Calu3 (cell line): ENCODE measurements around a stretch of chr10.

GRCh38 chr10:5917199-5917734, 27.2 kb downstream of the FBH1 start:
- PRO-cap = no peak

- PRO-cap = no peak
Measured at GRCh38 chr10:5984259-5984566, 6.9 kb upstream of the IL15RA start.

DNA sequence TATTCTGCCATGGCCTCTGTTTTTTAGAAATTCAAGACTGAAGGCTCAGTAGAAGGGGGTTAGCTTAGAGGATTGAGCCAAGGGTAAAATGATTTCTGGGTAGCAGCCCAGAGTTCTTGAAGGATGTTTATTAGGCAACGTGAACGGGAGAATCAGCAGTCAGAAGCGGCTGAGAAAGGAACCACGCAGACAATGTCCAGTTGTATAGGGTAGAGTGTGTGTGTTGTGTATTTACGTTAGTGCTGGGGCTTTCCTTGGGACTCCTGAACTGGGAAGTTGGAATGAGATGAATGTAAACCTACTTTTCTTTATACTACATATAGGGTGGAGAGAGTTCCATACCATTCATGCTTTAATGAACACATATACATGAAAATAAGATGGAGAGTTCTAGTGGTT, 34.9 kb upstream of the IL15RA start:
- PRO-cap = no peak

DNA sequence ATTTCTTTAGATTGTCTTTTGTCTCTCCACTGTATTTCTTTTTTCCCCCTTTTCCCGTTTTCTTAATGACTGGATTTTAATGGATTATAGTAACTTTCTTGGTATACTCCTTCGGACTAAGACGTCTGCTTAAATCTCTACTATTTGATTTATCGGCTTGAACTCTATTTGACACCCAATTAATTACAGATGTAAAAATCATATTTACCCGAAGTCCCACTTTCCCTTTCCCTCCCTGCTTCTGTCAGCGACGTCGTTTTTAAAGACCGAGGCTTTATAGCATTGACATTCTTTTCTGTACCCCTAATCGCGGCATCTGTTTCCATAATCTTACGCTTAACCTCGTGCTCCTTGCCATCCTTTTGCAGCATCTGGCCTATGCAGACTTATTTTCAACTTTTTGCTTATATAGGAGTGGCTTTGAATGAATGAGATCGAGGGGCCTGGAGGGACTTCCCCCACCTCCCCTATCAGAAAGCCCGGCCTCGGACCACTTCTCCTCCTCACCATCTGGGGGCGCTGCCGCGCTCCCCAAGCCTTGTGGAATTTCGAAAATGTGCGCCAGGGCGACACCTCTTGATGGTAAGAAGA, 432 bp upstream of the RBM17 start:
- PRO-cap = no peak

DNA sequence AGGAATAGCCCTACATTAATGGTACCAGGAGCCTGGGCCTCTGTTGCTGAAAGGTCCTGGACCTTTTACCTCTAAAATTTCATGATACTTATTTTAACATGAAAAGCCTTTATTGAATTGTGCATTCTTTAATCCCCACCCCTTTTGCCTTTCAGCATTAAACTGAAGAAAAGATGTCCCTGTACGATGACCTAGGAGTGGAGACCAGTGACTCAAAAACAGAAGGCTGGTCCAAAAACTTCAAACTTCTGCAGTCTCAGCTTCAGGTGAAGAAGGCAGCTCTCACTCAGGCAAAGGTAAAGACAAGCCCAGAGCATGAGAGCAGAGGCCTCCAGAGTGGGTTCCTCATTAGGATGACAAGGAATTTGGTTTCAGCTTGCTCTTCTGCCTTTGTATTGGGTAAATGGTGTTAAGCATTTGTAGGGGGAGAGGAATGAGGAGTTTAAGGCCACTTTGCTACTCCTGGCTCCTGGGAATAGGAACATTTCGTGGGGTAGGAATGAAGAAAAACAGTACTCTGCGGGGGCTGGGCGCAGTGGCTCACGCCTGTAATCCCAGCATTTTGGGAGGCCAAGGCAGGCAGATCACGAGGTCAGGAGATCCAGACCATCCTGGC, 8.2 kb downstream of the RBM17 start:
- PRO-cap = no peak

DNA sequence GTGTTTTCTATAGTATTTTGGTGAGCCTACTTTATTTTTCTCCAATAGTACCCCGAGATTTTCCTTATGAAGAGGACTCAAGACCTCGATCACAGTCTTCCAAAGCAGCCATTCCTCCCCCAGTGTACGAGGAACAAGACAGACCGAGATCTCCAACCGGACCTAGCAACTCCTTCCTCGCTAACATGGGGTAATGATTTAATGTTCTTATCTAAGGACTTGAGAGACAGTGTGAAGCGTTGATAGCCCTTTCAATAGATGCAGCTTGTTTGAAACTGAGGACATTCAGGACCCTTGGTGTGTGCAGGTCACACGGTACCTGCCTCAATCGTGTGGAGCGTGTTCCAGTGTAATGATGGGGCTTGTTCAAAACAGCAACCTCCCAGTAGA, 21.1 kb downstream of the RBM17 start:
- PRO-cap = no peak

DNA sequence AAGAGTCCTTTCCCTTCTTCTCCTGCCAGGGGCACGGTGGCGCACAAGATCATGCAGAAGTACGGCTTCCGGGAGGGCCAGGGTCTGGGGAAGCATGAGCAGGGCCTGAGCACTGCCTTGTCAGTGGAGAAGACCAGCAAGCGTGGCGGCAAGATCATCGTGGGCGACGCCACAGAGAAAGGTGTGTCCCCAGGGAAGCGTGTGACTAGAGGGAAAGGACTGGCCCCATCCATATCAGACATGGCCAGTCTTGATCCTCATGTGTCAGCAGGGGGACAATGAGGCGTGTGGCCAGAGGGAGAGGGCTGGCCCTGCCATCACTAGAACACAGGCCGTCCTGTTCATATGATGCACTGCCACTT, 23.3 kb downstream of the RBM17 start:
- PRO-cap = no peak

GRCh38 chr10:6138477-6138887, 49.6 kb downstream of the RBM17 start:
- PRO-cap = no peak

GRCh38 chr10:6148320-6148766, 54.4 kb upstream of the PFKFB3 start:
- PRO-cap = no peak

DNA sequence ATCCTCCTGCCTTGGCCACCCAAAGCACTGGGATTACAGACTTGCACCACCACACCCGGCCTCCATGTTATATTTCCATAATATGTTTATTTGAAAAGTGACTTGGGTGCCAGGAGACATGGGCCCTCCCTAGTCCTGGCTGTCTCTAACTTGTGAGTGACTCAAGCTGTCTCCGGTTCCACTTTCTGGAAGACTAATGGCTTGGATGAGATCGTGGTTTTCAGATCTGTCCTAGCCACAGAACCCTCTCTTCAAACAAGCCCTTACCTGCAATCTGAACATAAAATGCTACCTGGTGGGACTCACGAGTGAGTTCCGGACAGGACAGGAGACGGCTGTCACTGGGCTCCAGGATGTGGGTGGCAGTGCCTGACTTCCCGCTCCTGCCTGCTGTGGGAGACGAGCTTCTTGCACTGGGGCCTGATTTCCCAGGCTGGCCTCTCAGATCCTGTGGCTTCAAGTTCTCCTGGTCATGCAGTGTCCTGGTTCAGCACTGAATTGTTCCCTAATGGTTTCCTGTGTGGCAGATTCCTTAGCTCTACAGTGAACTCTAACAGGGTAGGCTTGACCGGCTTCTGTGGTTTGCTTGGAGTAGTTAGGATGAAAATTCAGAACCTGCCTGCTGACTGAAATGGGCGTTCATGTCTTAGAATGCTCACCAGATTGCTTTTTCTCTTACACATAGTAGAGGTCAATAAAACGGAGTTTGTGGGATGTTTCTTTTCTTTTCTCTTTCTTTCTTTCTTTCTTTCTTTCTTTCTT, 25.9 kb upstream of the PFKFB3 start:
- PRO-cap = no peak

GRCh38 chr10:6233560-6234572, 31.1 kb downstream of the PFKFB3 start:
- PRO-cap = no peak

DNA sequence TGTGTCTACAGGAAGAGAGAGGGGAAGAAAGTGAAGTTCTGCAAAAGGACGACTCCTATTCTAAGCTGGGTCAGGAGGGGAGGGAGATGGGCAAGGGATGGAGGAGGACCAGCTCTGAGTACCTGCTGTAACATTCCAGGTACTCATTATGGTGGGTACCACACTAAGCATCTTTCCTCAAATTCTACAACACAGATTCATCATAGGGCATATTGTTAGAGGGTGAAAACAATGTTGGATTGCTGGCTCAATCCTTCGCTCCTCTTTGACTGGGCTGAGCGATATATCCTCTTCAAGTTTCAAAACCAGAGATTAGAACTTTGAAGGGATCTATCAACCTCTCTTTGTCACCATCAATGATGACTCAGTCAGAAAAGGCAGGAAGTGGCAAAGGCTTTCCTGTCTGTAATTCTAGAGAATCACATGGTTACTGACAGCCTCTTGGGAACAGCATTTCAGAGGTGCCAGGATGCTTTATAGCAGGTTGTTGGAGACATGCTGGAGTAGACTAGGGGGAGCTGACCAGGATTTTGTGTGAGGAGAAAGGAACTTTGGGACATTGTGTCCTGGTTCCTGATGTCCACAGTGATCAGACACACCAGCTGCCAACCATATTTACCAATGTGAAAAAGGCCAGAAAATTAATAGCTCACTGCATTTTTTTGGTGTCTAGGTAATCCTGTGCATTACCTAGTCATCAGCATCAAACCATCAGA, 81.4 kb downstream of the PRKCQ start:
- PRO-cap = no peak

DNA sequence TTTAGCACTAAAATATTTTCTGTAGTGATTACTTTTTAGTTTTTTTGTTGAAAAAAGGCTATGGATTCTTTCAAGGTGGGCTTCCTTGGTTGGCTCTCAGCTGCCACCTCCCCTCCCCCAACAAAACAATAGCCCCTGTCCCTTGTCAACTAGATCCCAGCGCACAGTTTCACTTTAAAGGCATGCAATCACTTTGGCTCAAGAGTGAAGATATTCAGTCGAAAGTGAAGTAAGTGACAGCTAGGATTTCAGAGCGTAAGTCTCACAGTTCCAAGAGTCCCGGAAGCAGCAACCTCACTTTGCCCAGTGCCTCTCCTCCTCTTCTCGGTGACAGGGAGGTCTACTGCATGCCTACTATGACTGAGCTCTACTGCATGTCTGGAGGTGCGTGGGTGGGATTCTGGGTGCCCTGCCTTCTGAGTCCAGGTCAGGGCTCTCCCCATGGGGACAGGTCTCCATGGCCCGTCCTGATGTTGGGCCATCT, 17.1 kb downstream of the PRKCQ start:
- PRO-cap = no peak

- PRO-cap = no peak
Measured at GRCh38 chr10:6578065-6579124, 1.7 kb downstream of the PRKCQ start.

- PRO-cap = no peak
Measured at GRCh38 chr10:6579125-6579811, 808 bp downstream of the PRKCQ start.

- PRO-cap = no peak
Measured at GRCh38 chr10:6586334-6587005, 6.4 kb upstream of the PRKCQ start.

DNA sequence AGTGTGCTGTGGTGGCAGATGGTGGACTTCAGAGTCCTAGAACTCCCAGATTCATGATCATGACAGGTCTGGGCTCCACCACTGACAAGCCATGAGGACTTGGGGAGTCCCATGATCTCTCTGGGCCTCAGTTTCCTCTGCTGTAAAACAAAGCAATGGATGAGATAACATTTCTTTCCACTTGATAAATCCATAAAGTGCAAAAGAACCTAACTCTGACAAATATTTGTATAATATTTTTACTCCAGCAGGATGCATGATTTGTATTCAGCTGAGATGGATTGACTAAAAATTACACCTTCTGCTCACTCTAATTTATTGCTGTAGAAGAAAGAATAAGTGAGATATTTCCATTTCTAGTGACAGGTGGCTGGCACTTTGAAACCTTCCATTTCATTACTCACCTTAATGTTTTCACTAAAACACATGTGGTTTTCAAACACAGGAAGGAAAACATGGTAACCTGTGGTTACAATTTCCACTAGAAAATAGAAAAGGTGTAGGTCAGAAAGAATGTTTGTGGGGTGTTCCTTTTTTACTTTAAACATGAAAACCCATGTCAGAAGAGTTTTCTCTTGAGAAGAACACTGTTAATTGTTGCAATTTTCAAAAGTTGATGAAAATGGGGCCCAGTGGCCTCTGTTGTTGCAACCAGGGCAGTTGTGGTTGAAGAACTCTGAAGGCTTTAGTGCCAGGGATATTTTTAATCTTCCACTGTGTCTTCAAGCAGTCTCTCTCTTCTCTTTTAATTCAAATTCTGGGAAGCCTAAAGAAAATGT, 12.0 kb upstream of the PRKCQ start:
- PRO-cap = no peak

GRCh38 chr10:7028067-7028691, 382.7 kb downstream of the SFMBT2 start:
- PRO-cap = no peak

GRCh38 chr10:7172385-7172816, 238.4 kb downstream of the SFMBT2 start:
- PRO-cap = no peak

- PRO-cap = no peak
Measured at GRCh38 chr10:7264066-7264960, 146.5 kb downstream of the SFMBT2 start.